ENCODE measurements around a stretch of chr10.

- RRBS: no CpG with 5 or more reads among the region's 1 CpG
These were observed 14.4 kb downstream of the ADAM12 start for GRCh38 chr10:126373937-126374188.

DNA sequence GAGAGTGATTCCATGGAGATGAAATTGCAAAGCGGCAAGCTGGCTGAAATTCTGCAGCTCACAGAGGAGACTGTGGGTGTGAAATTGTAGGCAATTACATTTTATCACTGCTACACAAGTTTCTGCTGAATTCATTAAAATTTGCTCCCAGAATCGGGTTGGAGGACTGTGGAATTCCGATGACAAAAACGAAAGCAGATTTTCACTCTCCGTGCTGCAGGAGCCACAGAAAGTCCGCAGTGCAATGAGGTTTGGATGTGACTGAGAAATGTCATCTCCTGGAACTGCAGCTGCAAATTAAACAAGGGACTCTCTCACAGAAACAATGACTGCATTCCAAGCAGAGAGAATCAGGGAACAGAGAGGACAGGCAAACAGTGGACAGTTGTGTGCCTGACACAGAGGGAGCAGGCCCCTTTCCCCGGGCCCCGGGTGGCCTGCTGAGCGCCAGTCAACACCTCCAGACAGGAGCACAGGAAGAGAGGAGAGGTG lies 109.1 kb downstream of the C10orf90 start:
- RRBS: no CpG with 5 or more reads among the region's 9 CpGs

DNA sequence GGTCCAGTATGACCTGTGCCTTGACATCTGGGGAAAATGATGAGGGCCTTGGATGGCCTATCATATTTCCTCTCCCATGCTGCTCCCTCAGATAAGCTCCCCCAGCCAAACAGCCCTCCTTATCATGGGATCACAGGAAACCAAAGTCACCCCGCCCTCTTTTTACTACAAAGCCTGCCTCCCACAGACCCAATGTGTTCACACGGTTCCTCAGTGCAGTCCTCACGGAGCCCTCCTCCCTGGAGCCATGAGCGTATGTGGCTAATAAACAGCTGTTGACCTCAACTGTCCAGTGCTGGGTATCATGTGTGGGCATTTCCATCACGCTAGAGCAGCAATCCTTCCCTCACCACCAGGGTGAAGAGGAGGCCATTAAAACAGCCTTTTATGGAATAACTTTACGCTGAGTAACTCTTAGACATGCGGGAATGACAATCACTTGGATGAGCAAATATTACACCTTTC lies 31.9 kb downstream of the C10orf90 start:
- RRBS: no CpG with 5 or more reads among the region's 7 CpGs

DNA sequence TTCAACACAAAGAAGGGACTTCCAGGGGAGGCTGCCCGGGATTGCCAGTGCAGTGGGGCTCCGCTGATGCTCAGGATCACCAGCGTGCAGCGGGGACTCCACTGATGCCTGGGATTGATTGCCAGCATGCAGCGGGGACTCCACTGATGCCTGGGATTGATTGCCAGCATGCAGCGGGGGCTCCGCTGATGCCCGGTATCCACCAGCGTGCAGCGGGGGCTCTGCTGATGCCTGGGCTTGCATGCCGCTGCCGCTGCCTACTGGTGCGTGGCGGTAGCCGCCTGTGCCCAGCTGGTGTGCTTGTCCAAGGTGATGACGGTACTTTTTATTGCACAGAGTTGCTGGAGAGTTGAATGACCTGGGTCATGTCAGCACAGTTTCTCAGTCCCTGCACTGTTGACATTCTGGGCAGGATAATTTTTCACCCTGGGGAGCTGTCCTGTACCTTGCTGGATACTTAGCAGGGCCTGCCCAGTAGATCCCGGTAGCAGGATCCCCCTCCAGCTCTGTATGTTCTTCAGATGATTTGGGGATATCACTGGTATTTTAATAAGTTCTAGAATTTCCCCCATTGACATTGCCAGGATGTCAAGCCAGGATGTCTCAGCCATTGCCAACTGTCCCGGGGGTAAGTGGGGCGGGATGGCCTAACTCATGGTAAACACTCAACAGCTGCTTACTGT lies 13.0 kb downstream of the DOCK1 start:
- RRBS: no CpG with 5 or more reads among the region's 19 CpGs

GRCh38 chr10:127012472-127013100 lies 107.4 kb downstream of the DOCK1 start:
- RRBS: no CpG with 5 or more reads among the region's 15 CpGs

- RRBS: no CpG with 5 or more reads among the region's 4 CpGs
These were observed 156.8 kb upstream of the NPS start for GRCh38 chr10:127392250-127392668.

DNA sequence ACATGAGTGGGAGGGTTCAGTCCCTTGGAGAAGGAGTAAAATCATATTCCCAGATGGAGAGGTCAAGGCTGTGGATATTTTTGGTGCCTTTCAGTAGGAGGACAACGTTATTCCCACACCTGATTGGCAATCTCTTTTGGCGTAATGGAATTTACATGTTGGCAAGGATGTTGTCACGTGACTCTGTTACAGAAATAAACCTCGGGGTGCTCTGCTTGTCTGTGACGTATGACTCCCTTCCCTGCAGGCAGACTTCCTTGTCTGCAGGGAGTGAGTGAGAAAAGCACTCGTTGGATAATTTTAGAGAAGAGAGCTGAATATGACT lies 27.7 kb downstream of the NPS start:
- RRBS: no CpG with 5 or more reads among the region's 6 CpGs

DNA sequence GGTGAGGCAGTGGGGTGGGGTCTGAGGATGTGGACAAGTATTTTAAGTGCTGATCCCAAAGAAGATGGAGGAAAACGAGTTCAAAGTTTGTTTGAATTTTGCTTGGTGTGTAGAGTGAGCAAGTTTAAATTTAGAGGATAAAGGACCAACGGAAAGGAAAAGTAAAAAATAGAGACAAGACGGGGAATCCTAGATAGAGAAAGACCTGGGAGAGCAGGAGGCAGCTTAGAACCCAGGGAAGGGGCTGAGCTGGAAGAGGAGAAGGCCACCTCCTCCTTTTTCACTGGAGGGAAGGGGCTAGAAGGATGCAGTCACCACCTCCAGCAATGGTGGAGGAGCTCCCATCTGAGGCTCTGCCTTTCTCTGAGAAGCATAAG lies 16.3 kb downstream of the FOXI2 start:
- RRBS: no CpG with 5 or more reads among the region's 3 CpGs

DNA sequence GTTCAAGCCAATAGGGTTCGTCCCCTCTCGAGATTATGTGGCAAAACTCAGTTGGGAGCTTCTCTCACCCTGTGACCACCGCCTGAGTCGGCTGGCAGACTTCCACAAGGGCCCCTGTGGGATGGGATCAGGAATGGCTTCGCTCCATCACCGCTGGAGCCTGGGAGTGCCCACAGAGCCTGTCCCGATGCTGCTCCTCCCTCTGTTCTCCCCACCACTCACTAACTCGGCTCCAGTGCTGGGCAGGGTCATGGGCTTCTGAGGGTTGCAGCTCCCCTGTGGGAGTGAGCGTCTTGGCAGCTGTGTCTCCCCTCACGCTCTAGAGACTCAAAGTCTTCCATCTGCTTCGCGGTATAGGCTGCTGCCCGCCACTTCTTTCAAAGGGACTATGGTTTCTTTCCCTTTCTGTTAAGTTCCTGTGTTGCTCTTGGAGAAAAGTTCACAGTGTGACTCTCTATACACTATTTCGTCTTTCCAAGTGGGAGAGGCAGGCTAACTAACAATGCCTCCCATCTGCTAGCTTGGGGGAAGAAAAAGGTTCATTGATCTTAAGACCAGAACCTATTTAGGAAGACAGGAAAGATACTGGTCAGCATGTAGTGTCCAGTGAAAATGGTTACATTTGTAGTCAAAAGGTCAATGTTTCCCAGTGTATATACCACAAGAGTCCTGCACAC lies 20.2 kb downstream of the CLRN3 start:
- RRBS: no CpG with 5 or more reads among the region's 14 CpGs

DNA sequence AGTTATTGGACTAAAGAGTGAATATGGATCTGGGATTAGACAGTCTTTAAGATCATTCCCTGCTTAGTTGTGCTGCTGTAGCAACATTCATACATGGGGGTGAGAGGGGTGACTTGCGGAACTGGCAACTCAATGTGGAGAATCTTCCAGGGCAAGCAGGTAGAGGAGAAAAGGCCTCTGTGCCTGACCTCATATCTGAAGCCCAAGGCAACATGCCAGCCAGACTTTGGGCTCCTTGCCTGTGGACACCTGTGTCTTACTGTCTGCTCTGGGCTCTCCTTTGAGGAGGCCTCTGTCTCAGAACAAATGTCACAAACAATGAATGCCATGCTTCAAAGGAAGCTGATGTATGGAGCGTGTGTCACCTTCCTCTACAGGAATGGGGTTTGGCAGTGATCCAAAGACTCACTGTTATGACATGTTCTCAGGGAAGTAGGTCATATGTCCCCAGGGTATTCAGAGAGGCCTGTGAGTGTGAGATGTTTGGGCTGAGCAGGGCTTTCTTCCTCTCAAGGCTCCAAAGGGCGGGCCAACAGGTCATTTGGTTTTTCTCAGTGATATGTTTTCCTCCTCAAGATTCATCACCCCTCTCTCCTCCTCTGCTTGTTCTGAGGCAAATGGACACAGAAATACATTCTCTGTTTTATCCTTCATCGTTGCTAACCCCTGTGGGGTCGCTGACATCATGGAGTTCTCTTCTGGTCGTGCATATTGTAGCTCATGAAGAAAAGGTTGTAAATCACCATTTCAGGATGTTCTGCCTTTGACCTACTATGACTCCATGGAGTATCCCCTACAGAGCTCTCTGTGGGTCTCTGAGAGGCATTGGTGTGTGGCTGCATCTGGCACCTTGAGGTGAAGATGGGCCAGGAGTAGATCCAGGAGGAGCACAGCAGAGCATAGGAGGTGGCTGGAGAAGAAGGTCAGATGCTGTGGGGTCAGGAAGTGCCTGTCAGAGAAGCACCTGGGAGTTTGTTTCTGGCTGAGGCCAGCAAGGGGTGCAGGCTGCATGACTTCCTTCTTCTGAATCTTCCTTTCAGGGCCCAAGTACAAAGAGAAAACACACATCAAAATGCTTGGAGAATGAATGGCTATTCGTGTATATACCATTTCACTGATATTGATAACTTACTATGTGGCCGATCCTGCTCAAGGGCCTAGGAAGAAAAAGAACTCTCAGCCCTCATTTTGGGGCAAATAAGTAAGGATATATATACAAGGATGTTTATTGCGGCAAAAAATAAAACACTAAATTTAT lies 38.7 kb downstream of the PTPRE start:
- RRBS: no CpG with 5 or more reads among the region's 9 CpGs

DNA sequence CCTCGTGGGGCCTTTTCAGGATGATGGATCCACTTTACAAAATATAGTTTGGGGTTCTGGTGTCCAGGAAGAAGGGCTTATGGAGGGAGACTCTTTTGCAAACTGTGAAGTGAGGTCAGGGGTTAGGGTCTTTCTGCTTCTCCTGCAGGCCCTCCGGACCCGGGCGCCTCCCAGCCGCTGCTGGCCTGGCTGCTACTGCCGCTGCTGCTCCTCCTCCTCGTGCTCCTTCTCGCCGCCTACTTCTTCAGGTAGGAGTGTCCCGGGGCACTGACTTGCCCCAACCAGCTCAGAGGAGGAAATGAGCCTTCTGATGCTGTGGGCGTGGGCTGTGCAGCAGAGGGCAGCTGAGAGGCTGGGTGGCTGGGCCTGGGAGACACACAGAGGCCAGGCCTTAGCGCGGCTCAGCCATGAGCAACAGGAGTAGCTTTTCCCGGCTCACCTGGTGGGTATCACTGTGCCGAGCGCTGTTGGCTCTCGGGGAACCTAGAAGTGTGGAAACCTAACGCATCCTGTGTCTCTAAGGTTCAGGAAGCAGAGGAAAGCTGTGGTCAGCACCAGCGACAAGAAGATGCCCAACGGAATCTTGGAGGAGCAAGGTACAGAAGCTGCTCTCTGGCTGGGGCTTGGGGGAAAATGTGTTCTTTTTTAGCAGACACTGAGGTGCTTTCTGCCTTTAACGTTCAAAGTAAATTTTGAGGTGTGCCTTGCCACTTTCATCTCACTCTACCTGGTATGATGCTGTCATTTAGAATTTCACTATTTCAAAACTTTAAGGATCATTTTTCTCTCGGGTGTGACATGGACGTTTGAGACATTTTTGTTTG lies 78.8 kb downstream of the MKI67 start:
- RRBS: 62% methylated on average over 6 of the region's 23 CpGs

- RRBS: no CpG with 5 or more reads among the region's 9 CpGs
These were observed 77.4 kb downstream of the MKI67 start for GRCh38 chr10:128048739-128049325.

DNA sequence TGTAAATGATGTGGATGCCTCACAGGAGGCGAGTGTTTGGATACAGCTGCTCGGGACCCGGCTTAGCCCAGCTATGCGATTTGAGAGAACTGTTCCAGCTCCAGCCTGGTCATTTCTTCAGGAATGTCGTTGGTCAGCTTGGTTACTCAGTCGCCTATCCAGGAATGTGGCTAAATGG lies 77.0 kb downstream of the MKI67 start:
- RRBS: no CpG with 5 or more reads among the region's 6 CpGs

DNA sequence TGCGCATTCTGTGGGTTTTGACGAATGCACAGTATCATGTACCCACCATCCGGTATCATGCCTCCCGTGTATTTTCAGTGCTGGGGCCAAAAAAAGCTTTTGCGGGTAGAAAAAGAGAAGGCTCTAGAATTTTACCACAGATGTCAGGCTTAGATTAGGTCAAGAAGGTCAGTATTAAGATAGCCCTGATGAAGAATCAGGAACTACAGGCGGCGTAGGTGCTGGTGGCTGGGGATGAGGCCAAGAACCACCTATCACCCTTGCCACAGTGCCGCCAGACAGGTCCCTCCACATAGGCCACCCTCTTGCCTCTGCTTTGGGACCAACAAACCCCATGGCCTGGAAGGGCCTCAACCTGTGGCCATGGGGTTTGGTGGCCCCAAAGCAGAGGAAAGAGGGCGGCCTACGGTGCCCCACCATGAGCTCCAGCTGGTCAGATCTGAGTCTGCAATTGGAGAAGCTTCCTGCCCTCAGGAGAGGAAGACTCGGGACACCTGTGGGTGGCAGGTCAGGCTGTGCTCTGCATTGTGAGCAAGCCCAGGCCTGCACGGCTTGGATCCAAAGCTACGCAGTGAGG lies 71.9 kb downstream of the MKI67 start:
- RRBS: no CpG with 5 or more reads among the region's 13 CpGs

DNA sequence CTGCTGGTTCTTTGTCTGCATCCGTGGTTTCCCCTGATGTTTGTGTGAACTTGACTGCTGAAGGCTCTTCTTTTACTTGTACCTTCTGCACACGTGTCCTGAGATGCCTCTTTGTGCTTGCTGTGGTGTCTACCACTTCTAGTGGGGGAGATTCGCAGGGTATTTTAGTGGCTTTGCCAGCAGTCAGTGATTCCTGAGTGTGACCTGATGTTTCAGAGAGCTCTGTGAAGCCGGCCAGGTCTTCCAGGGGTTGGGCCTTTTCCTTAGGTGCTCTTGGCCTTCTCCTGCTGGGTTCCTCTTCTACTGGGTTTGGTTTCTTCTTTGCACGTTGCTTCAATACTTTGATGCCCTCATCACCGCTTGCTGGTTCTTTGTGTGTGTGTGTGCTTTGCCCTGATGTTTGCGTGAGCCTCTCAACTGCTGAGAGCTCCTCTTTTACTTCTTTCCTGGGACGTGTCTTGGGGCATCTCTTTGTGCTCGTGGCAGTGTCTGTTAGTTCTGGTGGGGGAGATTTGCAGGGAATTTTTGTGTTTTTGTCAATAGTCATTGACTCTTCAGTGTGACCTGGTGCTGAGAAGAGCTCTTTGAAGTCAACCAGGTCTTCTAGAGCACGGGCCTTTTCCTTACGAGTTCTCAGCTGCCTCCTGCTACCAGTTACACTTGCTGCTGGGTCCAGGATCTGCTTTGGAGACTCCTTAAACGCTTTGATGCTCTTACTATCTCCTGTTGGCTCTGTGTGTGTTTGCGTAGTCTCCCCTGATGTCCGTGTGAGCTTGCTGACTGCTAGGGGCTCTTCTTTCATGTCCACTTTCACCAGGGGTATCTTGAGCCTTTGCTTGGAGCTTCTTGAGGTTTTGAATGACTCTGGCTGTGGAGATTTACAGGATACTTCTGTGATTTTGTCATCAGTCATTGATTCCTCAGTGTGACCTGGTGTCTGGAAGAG lies 22.4 kb downstream of the MKI67 start:
- RRBS: no CpG with 5 or more reads among the region's 14 CpGs

GRCh38 chr10:128220945-128221709 lies 94.9 kb upstream of the MKI67 start:
- RRBS: no CpG with 5 or more reads among the region's 16 CpGs

GRCh38 chr10:128695300-128695800 lies 569.1 kb upstream of the MKI67 start:
- RRBS: no CpG with 5 or more reads among the region's 3 CpGs

- RRBS: 93% methylated on average over 9 of the region's 18 CpGs
These were observed 189.2 kb upstream of the MGMT start for GRCh38 chr10:129277764-129278284.

DNA sequence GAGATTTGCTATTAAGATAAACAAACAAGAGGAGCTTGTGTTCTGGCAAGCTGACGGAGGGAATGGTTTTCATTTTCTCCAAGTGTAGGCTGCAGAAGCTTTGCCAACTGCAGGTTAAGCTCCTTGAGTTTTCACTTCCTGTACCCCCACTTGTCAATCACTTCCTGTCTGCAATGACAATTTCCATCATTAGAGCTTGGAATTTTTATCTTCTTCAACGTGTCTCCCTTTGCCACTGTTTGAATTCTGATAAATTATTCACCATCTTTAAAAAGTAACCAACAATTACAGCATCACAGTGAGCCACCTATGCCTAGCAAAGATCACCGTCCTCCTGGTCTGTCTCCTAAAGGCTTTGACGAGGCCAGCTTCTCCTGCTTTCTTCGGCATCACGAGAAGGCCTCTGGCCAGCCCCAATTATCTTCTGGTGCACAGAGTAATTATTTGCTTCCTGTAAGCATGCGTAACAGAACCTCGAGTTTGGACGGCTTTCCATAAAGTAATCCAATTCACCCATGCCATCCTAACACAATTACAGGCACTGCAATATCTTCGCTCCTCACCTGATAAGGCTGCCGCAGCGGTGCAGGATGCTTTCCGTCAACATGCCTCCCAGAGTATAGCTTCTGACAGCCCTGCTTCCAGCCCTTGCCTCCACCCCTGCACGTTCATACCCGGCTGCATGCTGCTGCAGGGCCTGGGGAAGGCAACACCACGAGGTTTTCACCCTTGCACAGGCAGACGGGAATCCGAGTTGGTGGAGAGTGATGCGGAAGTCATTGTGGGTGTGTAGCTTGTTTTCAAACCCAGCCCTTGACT lies 13.1 kb downstream of the EBF3 start:
- RRBS: no CpG with 5 or more reads among the region's 19 CpGs

DNA sequence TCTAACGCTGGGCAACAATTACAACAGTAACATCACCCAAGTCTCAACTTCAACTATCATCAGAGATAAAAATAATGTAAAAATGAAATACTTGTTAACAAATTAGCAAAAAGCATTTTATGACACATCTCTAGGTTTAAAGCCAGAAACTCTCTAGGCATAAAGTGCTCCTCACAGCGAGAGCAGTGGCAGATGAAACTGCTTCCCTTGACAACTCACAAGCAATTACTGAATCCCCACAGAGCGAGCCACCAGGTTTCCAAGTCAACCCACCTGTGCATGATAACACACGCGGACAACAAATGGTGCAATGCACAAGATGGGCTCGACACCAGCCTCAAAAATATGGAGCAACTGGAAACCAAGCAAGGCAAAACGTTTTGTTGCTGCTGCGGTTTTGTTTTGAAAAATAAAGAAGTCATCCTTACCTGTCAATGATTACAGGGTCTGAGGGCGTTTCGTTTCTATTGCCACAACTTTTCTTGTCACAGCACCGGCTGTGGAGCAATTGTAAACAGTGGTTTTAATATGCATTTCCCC lies 7.2 kb downstream of the EBF3 start:
- RRBS: no CpG with 5 or more reads among the region's 11 CpGs

All from non-pigmented ciliary epithelial cell (primary cell).